ENCODE results near the genes KCNJ13, INPP5D and ATG16L1.

GRCh38 chr2:232432491-232433183, 23.3 kb upstream of the ALPI start:
- RAMPAGE, long total RNA: no peak
- RRBS: no CpG with 5 or more reads among the region's 18 CpGs

- RAMPAGE, long total RNA: no peak
- RRBS: no CpG with 5 or more reads among the region's 5 CpGs
These were observed 7.4 kb upstream of the ECEL1 start for GRCh38 chr2:232495084-232495393.

- RAMPAGE, long total RNA: no peak
- RRBS: no CpG with 5 or more reads among the region's 8 CpGs
These were observed 2.0 kb downstream of the CHRNG start for GRCh38 chr2:232541480-232541952.

DNA sequence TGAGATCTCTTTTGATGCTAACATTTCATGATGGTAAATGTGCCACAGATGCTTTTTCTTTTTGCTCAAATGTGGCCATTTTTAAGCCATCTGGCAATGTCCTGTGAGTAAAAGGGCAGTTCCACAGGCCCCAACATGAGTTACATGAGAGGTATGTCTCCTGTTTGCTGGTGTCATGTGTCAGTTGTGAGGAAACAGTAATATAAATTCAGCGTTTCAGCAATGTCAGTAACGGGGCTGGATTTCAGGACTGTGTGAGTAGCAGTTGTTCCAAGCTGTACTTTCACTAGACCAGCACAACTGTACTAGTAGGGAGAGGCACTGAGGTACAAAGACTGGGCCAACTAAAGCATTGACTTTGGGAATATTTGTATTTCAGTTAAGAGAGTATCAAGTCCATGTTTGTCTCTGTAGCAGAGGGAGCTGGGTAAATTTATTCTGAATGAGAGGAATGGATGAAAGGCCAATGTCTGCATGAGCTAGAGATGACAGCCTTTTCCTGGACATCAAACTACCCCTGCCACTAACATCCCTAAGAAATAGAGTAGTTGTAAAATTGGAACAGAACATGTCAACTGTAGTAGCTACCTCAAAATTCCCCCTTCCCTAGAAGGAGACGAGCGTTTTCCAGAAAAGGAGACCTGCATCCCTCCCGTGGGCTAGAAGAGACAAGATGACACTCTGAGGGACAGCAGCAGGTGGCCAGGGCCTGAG, 24.3 kb downstream of the EIF4E2 start:
- RAMPAGE, long total RNA: no peak
- RRBS: no CpG with 5 or more reads among the region's 5 CpGs

- RAMPAGE, long total RNA: no peak
- RRBS: no CpG with 5 or more reads among the region's 12 CpGs
These were observed 4.6 kb upstream of the EFHD1 start for GRCh38 chr2:232628485-232629522.

GRCh38 chr2:232648151-232648949, 14.9 kb downstream of the EFHD1 start:
- RAMPAGE, long total RNA: no peak
- RRBS: no CpG with 5 or more reads among the region's 11 CpGs

- RAMPAGE, long total RNA: no peak
- RRBS: no CpG with 5 or more reads among the region's 2 CpGs
These were observed at the start of gene KCNJ13 for GRCh38 chr2:232776220-232777003. Gene KCNJ13 (minus strand): TSS chr2:232776565.

DNA sequence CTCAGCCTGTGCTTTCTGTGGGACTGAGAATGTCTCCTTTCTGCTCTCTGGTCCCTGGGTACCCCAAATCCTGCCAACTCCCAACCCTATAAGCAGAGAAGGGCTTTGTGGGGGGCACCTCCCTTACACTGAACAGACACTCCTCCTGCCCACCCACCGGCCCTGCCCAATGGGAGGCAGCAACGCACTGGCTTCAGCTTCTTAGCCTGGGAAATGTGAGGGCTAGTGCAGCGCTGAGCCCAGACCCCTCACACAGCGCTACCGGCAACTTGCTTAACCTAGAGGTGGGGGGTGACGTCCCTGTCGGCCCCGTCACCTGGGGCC, 5.5 kb downstream of the SNORC start:
- RAMPAGE, long total RNA: no peak
- RRBS: 9% methylated on average over 5 of the region's 8 CpGs

DNA sequence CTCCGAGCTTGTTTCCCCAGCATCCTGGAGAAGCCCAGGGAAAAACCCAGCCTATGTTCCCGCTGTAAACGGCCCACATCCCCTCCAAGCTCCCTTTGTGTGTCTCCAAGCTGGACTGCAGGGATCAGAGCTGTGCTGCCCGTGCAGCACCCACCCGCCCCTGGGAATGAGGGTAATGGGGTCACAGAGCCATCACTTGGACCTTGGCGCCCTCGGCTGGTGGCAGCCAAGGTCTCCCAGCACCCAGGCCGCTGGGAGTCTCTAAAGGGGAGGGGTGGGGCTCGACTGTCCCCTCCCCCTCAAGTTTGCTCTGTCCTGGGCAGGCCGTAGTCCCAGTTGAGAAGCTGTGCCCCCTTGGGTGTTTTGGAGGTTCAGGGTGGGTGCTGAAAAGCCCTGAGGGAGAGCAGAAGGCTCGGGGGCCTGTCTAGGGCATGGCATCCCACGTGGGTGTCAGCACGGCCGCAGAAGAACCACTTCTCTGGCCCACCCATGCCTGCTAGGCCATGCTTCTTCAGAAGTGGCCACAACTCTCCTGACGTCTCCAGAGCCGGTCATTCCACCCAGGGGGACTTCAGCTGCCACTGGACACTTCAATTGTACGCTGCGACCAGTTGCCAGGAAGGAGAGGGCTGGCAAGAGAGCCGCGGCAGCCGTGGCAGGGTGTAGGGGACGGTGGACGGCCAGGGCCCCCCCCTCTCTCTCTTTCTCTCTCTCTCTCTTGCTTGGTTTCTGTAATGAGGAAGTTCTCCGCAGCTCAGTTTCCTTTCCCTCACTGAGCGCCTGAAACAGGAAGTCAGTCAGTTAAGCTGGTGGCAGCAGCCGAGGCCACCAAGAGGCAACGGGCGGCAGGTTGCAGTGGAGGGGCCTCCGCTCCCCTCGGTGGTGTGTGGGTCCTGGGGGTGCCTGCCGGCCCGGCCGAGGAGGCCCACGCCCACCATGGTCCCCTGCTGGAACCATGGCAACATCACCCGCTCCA, at the start of gene INPP5D:
TSS of gene INPP5D (plus strand) at position 800 of the 976 bp plus-strand sequence.
- RAMPAGE, long total RNA: no peak
- RRBS: no CpG with 5 or more reads among the region's 35 CpGs

DNA sequence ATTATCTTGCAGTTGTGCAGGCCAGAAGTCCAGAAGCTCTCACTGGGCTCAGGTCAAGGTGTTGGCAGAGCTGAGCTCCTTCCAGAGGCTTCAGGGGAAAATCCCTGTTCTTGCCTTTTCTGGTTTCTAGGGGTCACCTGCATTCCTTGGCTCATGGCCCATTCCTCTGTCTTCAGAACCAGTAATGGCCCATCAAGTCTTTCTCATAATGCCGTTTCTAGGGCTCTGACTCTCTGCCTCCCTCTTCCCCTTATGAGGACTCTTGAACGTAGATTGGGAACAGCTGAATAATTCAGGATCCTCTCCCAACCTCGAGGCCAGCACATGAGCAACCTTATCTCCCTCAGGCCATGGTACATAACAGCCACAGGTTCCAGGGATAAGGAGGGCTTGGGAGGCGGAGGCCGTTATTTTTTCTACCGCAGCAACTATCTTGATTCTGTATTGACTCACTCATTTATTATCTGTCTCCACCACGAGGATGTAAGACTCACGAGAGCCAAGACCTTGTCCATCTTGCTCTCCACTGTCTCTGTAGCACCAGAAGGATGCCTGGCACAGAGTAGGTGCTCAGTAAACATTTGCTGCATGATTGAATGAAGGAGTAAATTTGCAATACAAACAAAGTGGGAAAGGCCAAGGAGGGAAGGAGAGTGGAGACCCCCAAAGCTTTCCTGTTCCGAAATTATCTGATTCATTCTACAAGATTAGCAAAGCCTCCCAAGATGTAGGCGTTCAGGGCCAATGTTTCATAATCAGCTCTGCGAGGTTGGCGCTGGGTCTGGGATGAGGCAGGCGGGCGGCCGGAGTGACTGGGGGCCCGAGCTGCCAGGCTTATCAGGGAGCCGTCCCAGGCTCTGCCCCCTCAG, 31.5 kb downstream of the INPP5D start:
- RAMPAGE, long total RNA: no peak
- RRBS: no CpG with 5 or more reads among the region's 17 CpGs

GRCh38 chr2:233145608-233146696, 85.8 kb downstream of the INPP5D start:
- RAMPAGE, long total RNA: no peak
- RRBS: no CpG with 5 or more reads among the region's 25 CpGs

- RAMPAGE, long total RNA: no peak
- RRBS: no CpG with 5 or more reads among the region's 8 CpGs
These were observed 93.6 kb downstream of the INPP5D start for GRCh38 chr2:233153608-233154263.

DNA sequence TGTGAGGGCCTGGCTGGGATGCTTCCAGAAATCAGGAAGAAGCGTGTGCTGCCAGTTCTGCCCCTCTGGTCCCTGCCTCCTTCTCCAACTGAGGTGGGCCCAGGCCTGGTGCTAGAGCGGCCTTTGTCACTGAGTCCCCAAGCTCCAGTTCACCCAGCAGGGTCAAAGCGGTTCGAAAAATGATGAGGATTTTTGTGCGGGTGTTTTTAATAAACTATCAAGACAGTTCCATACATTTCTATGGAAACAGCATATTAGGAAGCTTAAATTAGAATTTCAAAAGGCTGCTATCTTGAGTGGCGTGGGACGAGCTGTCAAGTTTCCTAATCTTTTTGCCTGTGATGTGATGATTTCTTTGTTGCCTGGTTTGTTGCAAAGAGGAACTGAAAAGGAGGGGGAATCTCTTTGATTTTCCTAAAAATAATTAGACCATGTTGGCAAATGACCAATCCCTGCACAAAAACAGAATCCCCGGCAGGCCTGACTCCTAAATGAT, 66.2 kb upstream of the ATG16L1 start:
- RAMPAGE, long total RNA: no peak
- RRBS: no CpG with 5 or more reads among the region's 8 CpGs

DNA sequence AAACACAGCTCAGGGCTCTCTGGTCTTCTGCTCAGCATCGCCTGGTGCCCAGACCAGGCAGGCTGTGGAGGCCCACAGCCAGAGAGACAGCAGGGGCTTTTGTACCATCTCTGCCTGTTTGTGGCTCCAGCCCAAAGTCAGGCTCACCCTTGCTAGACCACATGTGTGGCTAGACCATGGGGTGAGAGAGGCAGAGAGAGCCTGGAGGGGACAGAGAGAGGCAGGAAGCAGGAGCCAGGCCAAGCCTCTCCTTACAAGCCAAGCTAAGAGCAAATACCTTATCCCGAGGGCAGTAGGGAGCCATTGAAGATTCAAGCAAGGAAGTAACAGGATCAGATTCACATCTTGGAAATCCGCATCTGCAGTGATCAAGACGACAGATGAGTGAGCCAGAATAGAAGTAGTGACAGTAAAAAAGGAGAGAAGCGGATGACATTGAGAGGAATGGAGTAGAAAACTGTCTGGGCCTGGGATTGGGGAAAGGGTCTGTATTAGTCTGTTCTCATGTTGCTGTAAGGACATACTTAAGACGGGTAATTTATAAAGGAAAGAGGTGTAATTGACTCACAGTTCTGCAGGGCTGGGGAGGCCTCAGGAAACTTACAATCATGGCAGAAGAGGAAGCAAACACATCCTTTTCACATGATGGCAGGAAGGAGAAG, 60.8 kb upstream of the ATG16L1 start:
- RAMPAGE, long total RNA: no peak
- RRBS: no CpG with 5 or more reads among the region's 6 CpGs

GRCh38 chr2:233213525-233214062, 37.9 kb upstream of the ATG16L1 start:
- RAMPAGE, long total RNA: no peak
- RRBS: no CpG with 5 or more reads among the region's 8 CpGs

GRCh38 chr2:233251177-233252240, at the start of gene ATG16L1:
Gene ATG16L1 (plus strand): TSS chr2:233251673.
- RAMPAGE, long total RNA: start-site peak on the plus strand at chr2:233251673-233251723, 334 and 141 reads in 2 replicates
- RRBS: 2% methylated on average over 48 of the region's 78 CpGs

- RAMPAGE, long total RNA: no peak
- RRBS: no CpG with 5 or more reads among the region's 7 CpGs
These were observed 4.9 kb downstream of the DGKD start for GRCh38 chr2:233359027-233359808.

DNA sequence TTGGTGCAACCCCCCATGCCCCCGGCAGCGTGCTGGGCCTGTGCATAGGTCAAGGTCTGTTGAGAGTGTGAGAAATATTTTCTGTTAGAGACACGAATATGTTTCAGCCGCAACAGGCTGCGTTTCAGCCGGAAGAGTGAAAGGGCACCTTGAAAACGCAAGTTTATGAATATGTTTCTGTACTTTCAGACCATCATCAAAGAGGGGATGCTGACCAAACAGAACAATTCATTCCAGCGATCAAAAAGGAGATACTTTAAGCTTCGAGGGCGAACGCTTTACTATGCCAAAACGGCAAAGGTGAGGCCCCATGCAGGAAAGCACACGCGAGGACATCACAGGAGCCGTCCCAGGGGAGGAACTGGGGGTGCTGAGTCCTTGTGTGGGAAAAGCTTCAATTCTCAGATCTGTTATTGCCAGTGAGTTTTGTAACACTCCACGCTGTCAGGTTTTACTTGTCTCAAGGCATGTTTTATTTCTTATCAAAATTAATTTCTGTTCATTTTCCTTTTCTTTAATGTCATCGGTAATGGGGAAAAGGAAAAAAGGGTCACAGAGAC, 33.9 kb downstream of the DGKD start:
- RAMPAGE, long total RNA: no peak
- RRBS: 2% methylated on average over 5 of the region's 17 CpGs

- RAMPAGE, long total RNA: no peak
- RRBS: no CpG with 5 or more reads among the region's 15 CpGs
These were observed 69.9 kb downstream of the DGKD start for GRCh38 chr2:233424037-233424723.

GRCh38 chr2:233448838-233450133, 95.0 kb downstream of the DGKD start:
- RAMPAGE, long total RNA: no peak
- RRBS: no CpG with 5 or more reads among the region's 44 CpGs

All from cardiac muscle cell (in vitro differentiated cells and primary cell).